Hair follicle dermal papilla cell (primary cell): Measurements from ENCODE around the gene GFRAL.

DNA sequence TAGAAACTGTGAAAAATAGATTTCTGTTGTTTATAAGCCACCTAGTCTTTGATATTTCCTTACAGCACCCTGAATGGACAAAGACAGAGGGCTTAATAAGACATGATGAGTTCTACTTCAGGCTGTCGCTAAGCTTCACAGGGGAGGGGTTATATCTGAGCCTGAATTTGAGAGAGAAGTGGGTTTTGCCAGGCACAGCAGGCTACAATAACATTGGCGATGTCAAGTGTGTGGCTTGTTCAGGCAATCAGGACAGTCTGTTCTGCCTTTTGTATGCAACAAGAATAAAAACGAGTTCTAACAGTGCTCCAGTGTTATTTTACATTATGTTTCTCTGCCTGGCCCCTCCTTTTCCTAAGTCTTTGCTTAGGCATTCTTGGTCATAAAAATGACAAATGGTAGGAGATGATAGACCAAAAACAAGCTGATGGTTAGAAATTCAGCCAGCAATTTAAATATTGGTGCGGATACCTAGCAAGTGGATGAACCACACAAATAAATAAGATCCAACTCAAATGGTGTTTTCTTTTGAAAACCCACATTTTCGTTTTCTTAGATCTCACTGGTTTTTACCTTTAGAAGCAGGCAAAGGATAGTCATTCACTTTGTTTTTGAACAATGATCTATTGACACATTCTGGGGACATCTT, 26.9 kb downstream of the PAQR8 start:
- CAGE, long polyA plus RNA, result no peak

DNA sequence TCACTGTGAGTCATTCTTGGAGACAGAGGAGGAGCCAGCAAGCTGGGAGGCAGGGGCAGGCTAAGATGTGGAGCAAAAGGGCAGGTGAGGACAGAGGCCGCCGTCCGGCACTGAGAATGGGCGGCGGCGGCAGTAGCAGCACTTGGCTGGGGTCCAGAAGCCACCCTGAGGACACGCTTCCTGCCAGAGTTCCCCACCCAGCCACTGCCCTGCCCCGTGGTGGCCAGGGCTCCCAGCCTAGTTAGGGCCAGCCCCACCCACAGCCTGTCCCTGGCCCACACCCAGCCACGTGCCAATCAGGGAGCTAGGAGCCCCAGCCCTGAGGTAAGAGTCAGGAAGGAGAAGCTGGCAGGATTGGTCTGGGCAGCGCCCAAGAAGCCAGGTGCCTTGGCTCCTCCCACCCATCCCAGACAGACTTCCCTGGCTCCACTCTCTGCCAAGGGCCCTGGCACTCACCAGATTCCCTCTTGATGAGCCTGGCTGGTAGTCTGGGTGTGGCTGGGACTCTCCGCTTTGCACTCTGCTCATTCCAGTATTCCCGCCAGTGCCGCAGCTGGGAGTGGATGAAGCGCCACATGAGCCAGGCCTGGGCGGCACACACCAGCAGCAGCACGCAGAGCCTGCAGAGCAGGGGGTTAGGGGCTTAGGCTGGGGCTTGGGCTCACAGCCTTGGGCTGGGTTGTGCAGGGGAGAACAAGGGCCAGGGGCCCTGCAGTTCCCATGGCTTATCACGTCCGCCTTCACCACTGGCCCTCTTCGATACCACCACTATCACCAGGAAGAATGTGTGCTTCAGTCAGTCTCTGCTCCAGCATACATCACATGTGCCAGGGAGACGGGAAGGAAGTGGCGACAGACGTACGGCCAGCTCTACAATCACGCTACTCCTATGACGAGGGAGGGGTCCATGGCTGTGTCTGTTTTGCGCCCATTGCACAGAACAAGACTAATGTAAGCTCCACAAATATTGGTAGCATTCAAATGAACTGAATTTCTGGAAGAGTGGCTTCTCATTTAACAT, 72.4 kb downstream of the TRAM2 start:
- CAGE, long polyA plus RNA, result no peak

DNA sequence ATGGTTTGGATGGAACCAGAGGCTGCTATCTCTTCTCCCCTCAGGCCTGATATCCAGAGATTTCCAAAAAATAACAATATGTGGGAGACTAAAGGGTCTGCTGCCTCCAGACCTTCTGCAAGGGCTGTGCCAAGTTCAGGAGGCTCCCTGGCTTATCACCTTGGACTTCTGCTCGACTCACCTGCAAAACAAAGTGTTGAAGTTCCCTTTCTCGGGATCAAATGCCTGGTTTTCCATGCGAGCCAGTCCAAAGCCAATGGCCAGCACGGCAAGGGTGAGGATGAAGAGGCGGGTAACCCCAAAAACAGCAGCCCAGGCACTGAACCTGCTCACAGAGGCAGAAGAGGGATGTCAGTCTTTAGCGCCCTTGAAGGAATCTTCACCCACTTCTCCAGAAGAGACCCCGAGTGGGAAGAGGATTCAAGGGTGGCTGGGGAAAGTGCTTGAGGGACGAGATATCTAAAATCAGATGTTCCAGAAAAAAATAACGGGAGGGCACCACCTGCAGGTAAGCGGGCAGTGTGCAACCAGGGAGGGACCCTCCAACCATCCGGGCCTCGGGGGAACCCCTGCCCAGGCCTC, 71.4 kb downstream of the TRAM2 start:
- CAGE, long polyA plus RNA, result no peak

- CAGE, long polyA plus RNA, result no peak
These were observed 4.4 kb upstream of the TMEM14A start for GRCh38 chr6:52666533-52666865.

GRCh38 chr6:52746148-52746943, 16.9 kb downstream of the GSTA2 start:
- CAGE, long polyA plus RNA, result no peak

- CAGE, long polyA plus RNA, result no peak
These were observed 92.1 kb upstream of the GCM1 start for GRCh38 chr6:53240736-53241193.

- CAGE, long polyA plus RNA, result no peak
These were observed 55.5 kb downstream of the ELOVL5 start for GRCh38 chr6:53293124-53293693.

GRCh38 chr6:53299317-53299715, 49.4 kb downstream of the ELOVL5 start:
- CAGE, long polyA plus RNA, result no peak

DNA sequence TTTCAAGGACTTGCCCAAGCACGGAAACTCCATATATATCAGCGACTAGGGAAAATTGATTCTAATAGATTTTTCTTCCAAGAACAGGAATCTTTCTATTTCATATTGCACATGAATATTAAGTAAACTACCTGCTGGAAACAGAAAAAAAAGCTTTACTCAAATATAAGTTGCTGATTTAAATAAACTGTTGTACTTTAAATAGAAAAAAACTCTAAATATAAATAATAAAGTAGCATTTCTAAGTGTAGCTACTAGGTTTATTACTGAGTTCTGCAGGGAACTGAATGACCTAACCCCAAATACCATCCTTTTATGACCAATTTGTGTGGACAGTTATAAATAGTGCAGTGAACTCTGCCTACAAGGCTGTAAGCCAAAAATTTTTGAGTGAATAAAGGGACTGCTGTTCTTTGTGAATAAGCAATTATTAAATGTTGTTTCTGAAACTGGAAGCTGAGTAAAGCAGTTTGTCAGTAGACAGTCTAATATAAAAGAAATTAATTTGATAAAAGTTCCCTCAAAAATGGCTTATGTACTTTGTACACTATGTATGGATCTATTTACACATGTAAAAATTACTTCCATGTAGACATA, 90.8 kb upstream of the ELOVL5 start:
- CAGE, long polyA plus RNA, result no peak

DNA sequence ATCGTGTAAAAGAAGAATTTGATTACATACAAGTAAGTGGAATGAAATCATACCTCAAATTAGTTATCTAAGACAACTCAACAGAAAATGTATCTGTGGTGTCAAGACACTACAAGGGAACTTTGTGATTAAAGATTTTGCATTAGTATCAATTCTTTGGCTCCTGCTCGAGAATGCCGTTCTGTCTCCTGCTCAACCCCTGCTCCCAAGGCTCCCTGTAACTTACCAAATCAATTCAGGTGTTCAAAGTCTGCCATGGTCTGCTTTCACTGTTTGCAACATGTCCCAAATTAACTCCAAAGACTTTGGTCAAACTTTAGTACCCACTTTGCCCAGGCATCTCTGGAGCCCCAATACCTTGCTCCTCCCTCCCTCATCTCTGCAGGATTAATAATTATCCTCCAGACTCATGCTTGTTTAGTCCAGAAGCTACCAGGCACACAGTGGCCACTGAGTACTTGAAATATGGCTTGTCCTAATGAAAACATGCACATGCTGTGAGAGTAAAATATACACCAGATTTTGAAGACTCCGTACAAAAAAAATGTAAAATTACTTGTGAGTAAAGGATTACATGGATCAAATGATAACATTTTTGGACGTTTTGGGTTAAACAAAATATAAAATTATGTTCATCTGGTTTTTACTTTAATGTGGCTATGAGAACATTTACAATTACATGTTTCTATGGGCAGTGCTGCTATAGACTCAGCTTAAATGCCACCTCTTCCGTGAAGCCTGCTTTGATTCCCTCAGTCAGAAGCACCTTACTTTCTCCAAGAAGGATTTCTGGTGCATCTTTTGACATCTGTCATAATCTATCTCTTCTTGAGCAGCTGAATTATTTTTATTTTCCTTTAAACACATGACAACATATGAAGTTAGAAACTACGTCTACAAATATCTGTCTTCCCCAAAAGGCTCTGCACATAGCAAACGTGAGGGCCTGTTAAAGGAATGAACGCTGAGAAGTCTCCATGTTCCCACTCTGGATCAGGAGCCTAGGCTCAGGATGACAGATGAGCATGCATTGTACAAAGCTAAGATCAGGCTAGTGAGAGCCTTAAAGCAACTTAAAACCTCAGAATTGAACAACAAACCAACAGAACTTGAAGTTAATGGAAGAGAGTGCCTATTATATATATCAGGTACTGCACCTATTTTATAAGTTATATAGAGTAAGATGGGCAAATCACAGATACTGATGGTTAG, 30.0 kb downstream of the GCLC start:
- CAGE, long polyA plus RNA, result no peak

GRCh38 chr6:53615468-53615980, 50.0 kb downstream of the KLHL31 start:
- CAGE, long polyA plus RNA, result no peak

DNA sequence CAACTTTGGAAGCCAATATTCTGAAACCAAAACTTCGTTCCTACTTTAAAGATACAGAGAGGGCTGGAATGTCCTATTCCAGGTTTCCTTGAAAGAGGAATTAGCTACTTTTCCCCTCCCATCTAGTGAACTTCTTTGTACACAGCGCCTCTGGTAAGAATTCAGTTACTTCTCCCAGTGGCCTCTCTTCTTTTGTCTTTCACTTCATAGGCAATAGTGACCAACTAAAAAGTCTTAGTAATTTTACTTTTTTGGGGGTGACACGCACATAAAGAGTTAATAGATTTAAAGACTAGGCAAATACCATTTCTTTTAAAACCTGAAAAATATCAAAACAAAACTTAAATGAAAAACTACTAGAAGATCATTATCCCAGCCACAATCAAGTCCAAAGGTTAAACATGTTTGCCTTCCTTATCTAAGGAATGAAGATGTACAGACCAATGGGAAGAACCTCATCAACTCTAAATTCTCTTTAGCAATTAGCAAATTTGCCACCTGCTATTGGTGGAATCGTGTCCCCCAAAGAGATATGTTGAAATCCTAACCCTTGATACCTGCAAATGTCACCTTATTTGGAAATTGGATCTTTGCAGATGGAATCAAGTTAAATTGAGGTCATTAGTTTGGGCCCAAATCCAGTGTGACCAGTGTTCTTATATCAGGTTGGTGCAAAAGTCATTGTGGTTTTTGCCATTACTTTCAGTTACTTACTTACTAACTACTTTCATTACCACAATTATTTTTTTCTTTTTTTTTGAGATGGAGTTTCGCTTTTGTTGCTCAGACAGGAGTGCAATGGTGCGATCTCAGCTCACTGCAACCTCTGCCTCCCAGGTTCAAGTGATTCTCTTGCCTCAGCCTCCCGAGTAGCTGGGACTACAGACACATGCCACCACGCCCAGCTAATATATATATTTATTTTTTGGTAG, 31.5 kb downstream of the KLHL31 start:
- CAGE, long polyA plus RNA, result no peak

DNA sequence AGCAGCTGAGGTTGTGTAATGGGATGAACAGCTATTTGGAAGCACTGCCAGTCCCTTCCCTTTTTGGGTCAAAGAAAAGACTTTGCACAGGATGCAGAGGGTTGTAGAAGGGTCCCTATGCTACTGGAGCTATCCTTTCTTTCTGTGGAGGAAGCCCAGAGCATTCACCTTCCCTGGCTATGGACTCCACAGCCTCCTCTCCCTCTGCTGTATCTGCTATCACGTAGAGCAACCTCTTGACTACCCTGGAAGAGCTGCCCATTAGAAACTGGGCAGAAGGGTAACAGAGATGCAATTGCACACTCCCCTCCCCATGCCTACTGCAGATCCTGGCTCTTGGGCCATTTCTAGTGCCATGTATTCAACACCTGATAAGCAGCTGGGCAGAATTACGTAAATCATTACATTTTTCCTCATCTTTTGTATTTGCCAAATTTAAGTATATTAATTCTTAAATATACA, 3.1 kb downstream of the KLHL31 start:
- CAGE, long polyA plus RNA, result no peak

GRCh38 chr6:53704359-53704858, 38.9 kb upstream of the KLHL31 start:
- CAGE, long polyA plus RNA, result no peak

- CAGE, long polyA plus RNA, result no peak
These were observed 111.8 kb upstream of the MLIP start for GRCh38 chr6:53999385-53999972.

- CAGE, long polyA plus RNA, result no peak
These were observed 57.2 kb upstream of the MLIP start for GRCh38 chr6:54053938-54054483.

DNA sequence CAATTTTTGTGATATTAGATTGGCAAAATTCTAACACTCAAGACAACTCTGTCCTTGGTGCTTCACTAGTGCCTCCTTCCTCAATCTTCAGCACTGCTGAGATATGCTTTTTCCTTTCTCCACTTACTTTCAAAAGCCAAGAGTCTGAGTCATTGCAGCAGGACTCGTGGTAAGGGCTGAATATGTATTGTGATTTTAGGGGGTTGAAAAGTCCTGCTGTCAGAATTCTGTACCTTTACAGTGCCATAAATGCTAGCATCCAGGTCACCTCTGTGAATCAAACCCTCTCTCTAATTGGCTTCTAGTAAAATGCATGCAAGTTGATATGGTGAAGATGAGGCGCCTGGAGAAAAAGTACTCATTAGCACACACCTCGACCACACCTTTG, 43.8 kb upstream of the FAM83B start:
- CAGE, long polyA plus RNA, result no peak

DNA sequence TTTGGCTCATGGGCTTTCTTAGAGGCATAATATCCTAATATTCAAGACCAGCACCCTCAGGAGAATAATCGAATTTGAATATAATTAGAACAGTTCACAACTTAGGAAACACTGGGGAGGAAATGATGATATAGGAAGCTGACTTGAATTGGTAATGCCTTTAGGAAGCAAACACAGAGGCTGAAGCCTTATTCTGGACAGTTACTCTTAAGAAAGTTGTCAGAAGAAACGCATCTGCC, at the start of gene GFRAL:
TSS of gene GFRAL (plus strand) at position 189 of the 239 bp plus-strand sequence.
- CAGE, long polyA plus RNA, result no peak

DNA sequence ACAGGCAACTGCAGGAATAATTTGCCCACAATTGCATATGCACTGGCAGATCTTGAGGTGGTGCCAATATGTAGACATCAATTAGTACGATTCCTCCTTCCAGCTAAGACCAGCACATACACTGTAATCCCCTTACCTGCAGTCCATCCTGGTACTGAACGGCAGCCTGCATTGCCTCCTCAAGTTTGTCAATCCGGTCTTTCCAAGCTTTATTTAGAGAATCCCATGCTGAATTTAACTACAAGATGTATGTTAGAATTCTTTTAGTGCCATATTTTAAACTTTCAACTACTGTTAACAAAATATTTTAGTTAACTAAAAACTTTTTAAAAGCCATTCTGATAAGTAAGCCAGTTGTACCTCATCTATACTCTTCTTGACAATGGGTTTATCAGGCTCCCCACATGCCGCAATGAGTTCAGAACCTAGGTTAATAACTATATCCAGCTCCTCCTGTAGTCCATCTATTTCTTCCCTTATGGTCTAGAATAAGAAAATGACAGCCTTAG, 259.0 kb upstream of the COL21A1 start:
- CAGE, long polyA plus RNA, result no peak

- CAGE, long polyA plus RNA, result no peak
These were observed 304.8 kb upstream of the COL21A1 start for GRCh38 chr6:56551833-56553012.